Type B pancreatic cell (in vitro differentiated cells): ENCODE measurements around a stretch of chr1.

- PRO-cap, result no peak
Measured at GRCh38 chr1:174800157-174800576, 199.6 kb upstream of the CACYBP start.

GRCh38 chr1:174819308-174820191 lies 180.2 kb upstream of the CACYBP start:
- PRO-cap, result no peak

- PRO-cap, result no peak
Measured at GRCh38 chr1:174874082-174875044, 125.4 kb upstream of the CACYBP start.

DNA sequence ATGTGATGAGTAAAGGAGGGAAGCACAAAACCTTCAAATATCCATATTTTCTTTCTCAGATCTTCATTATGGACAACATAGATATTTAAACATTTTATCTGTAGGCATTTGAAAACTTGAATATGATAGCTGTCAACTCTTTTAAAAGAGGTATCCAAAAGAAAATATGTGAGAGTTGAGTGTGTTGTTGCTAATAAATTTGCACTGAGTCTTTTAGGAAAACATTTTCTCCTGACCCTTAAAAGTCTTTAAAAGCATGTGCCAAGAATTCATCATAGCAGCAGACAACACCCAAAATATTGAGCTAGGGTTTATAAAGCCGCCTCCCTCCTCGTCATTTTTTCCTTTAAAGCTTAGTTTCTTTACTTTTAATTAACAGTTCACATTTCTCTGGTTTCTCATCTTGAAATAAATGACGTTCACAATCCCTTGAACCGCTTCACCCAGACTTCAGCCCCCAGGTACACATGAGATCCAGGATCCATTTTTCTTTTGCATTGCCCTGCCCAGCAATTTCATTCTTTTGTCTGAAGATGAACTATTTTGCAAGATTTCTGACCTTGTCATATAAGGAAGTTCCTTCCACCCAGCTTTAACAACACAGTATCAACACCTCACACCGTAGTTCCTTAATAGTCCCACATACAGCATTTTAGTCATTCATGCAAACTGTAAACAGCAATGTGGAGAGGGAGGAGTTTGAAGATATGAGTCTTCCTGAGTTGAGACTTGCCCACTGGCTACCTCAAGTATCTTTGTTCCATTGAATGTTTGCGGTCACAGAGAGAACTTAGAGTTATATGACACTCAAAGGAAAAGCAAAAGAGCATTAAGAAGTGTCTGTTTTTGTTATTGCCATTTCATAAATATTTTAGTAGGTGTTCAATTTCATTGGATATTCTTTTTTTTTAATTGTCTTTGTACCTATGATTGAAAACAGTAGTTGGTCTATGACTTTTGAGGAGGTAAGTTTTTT lies 35.4 kb upstream of the CACYBP start:
- PRO-cap, result no peak

DNA sequence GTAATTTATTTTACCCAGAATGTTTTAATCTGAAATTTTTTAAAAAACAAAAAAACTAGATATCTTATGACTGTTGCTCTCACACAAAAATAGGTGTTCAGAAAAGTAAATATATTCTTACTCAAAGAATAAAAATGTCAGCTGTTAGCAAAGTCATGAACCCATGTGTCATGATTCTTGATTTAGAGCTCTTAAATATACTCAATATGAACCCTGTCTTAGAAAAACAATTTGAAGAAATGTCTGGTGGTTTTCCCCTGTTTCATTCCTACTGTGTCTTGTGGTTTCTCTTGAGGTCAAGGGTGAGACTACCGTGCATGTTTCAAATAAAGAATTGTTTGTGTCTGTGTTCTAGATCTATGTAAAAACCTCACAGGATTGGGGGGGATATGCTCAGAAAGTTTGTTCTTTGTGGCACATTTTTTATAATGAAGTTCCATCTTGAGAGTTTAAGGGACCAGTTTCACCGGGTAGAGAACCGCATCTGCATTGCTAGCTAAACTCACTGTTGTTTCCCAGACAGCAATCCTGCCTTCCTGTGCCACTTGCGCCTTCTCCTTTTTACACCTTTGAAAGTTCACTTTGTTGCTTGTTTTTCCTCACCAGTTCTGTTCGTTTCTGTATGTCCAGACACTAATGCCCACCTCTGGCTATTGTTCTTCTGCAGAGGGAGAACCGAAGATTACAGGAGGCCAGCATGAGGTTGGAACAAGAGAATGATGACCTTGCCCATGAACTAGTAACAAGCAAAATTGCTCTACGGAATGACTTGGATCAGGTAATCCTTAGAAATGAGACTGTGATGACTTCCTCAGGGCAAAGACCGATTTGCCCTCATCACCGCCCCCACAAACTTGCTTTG lies 30.9 kb upstream of the CACYBP start:
- PRO-cap, result no peak

DNA sequence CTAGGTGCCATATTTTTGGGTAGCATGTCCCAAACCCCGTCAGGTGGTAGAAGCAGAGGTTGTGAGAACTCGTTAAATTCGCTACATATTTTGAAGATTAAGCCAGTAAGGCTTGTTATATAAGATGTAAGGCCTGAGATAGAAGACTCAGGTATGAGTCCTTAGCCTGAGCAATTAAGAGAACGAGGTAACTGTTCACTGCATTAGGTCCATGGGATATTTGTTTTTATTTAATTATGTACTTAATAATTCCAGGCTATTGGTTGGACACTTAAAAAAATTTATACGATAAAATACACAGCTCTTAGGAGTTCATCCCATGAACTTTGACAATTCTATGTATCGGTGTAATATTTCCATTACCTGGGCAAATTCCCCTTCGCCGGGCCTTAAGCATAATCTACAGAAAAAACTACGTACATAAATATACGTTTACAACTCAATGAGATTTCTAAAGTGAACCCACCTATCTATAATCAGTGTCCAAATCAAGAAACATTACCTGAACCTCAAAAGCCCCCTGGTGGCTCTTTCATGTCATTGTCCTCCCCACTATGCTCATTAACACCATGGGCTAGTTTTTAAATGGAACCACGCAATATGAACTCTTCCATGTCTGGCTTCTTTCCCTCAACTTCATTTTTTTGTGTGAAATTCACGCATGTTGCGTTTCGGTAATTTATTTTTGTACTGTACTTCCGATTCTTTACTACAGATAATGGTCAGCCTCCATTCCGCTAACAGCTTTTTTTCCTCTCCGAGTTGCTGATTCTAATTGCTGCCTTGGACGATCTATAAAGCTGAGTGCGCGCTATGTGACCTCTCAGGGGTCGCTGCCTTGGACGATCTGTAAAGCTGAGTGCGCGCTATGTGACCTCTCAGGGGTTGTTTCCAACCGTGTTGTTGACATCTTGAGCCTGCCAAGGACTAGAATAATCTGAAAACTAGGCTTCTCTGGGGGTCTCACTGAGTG lies 1.3 kb upstream of the CACYBP start:
- PRO-cap, result no peak

DNA sequence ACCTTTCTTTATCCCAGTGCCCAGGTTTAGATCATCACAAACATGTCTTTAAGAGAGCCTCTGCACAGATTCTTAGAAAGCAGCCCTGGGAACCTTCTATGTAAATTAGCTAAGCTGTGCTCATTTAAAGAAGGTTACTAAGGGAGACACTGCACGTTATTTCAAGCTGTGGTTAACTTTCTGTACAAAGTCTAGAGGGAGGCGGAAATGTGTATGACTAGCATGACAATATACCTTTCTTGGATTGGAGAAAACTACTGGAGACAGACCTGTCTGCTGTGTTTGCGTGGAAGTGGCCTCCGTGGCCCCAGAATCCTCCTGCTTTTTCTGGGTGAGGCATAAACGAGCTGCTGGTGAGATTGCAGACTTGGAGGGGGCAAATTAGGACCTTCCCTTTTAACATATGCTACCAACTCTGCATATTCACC lies 50.6 kb downstream of the KIAA0040 start:
- PRO-cap, result no peak

DNA sequence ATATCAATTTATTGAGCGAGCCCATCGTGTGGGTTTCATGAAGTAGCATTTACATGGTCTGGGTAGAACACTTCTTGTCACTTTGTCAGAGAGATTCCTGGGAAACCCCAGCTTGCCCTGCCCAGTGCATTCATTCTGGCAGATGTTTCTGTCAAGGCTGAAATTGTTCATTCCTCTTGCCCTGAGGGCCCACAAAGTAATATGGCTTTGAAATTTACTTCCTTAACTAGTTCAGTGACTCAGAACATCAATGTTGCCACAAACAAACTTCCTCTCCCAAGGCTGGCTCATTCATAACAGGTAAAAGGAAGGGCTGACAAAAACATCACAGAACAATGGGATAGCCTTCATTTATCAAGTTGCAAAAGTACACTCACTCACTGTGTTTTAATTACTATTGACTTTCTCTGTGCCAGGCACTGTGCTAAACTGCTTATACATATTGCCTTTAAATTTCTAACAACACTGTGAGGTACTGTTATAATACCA lies 5.0 kb upstream of the KIAA0040 start:
- PRO-cap, result no peak

DNA sequence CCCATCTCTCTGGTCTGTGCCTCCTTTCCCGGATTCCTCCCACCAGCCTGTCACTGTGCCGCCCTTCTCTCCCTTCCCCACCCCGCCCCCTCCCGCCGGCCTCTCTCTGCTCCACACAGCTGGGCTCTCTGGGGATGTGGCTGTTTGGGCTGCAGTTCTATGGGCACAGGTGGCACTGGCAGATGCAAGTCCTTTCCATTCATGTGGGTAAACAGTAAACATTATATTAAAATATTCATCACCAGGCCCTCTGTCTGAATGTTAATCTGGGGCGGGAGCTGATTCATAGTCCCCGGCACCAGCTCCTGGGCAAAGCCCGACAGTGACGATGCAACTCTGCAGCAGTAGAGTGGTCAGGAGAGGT lies 249.4 kb downstream of the TNR start:
- PRO-cap, result no peak

DNA sequence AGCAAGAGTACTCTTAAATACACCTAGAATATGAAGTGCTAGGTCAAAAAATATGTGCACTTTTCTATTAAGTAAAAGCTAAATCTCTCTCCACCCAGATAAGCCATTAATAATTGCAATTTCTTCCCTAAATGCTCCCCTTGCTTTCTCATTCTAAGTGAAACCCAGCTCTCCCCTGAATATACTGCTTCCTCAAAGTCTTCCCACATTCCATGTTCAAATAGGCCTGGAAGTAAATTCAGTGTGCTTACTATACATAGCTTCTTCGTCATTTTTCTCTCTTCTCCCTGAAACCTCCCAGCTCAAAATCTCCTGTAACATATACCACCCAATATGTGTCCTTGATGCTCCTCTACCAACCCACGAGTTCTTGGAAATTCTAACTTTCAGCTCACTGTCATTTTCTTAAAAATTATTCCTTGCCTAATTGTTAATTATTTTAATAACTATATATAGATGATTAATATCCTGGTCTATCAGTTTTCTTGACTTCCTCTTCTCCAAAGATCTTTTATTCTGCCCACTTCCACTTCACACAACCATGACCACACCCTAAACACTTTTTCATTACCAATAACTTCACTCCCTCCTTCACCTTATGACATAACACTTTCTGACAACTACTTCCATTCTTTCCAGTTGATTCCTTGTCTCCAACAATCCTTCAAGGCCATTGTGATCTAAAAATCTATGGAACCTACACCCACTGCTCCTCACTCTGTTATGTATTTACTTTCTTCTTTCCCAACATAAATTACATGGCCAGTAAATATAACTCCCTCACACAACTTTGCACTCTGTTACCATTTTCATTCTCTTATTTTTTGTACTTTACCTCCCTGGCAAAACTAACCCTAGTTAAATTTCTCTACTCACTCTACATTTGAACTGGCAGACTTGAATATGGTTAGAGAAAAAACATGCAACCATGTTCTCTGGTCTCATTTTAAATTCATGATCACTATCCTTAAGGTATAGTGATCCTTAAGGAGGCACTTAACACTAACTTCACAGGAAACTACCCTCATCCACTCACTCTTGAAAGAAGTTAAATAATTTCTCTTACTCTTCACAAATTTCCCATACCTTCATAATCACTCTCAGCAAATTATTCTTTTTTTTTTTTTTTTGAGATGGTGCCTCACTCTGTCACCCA lies 153.7 kb downstream of the COP1 start:
- PRO-cap, result no peak

- PRO-cap, result no peak
Measured at GRCh38 chr1:176058559-176059238, 148.4 kb downstream of the COP1 start.

GRCh38 chr1:176066731-176067199 lies 140.3 kb downstream of the COP1 start:
- PRO-cap, result no peak

- PRO-cap, result no peak
Measured at GRCh38 chr1:176162678-176163136, 44.4 kb downstream of the COP1 start.

GRCh38 chr1:176175795-176176035 lies 31.4 kb downstream of the COP1 start:
- PRO-cap, result no peak

- PRO-cap, result no peak
Measured at GRCh38 chr1:176522534-176522878, 59.5 kb downstream of the PAPPA2 start.

GRCh38 chr1:177650857-177651435 lies 318.9 kb downstream of the SEC16B start:
- PRO-cap, result no peak

GRCh38 chr1:177743146-177743345 lies 226.8 kb downstream of the SEC16B start:
- PRO-cap, result no peak

DNA sequence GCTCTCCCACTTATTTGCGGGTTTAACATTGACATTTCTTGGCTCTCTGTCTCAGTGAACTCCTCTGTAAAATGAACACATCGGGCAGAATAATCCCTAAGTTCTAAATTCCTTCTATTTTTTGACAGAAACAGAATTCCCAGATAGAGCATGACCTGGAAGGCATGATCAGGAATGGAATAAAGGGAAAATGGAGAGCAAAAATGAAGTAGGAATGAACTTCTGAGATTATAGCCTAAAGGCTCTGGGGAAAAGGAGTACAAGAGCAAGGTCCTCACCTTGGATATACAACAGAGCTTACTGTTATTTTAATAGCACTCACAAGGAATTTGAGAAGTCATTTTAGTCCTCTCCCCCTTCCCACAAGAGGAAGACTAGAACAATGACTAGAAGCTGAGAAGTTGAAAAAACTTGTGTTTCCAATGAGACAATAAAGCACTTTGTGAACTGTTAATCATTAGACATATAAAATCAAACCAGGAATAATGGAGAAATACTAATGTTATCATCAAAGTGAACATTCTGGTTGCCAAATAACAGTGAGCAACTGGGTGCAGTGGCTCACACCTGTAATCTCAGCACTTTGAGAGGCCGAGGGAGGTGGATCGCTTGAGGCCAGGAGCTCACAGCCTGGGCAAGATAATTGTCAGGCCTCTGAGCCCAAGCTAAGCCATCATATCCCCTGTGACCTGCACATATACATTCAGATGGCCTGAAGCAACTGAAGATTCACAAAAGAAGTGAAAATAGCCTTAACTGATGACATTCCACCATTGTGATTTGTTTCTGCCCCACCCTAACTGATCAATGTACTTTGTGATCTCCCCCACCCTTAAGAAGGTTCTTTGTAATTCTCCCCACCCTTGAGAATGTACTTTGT lies 54.1 kb upstream of the RASAL2 start:
- PRO-cap, result no peak

DNA sequence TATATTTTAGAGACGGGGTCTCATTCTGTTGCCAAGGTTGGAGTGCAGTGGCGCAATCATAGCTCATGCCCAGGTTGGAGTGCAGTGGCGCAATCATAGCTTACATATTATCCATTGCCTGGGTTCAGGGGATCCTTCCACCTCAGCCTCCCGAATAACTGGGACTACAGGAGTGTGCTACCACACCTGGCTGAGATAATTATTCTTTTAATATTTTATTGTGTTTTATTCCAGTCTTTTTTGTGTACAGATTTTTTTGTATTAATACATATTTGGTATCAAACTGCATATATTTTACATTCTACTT lies 8.4 kb downstream of the RASAL2 start:
- PRO-cap, result no peak

DNA sequence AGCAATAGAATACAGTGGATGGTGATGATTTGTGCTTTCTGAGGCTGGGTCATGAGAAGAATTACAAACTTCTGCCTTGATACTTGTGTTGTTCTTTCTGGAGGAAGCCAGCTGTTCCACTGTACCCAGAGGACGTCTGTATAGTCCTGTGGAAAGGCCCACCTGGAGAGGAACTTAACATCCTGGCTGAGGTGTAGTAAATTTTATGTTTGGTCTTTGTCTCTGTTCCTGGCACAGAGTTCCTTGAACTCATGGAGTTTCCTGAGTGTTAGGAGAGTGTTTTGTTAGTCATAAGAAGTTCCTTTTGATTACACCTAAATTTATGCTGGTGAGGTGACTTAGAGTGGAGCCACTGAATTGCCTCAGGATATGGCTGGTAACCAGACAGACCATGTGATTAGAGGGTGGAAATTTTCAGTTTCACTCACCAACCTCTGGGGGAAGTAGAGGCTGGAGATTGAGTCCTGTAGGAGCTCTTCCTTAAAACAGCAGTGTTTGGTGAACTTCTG lies 57.9 kb downstream of the RASAL2 start:
- PRO-cap, result no peak